Metanephros (tissue), 2 donors: ENCODE data around the gene UBA2.

- RAMPAGE, long total RNA: no peak
These were observed 1.4 kb downstream of the KCTD15 start for GRCh38 chr19:33797813-33798760.

GRCh38 chr19:33904666-33905073 lies 108.0 kb downstream of the KCTD15 start:
- RAMPAGE, long total RNA: no peak

DNA sequence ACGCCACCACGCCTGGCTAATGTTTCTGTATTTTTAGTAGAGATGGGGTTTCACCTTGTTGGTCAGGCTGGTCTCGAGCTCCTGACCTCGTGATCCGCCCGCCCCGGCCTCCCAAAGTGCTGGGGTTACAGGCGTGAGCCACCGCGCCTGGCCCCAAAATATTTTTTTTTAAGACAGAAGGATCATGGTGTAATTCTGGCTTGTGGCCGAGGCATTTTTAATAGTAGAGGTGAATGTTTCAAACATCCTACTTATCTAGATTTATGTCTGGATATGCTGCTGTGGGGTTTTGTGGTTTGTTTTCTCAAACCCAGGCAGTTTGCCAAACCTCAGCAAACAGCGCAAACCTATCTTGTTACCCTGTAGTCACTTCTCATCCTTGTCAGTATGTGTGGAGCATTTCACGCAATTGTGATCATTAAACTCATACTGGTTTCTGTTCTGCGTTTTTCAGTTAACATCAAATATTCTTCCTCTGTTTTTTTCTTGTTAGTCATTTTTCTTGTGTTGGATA lies 36.1 kb upstream of the GARRE1 start:
- RAMPAGE, long total RNA: no peak

DNA sequence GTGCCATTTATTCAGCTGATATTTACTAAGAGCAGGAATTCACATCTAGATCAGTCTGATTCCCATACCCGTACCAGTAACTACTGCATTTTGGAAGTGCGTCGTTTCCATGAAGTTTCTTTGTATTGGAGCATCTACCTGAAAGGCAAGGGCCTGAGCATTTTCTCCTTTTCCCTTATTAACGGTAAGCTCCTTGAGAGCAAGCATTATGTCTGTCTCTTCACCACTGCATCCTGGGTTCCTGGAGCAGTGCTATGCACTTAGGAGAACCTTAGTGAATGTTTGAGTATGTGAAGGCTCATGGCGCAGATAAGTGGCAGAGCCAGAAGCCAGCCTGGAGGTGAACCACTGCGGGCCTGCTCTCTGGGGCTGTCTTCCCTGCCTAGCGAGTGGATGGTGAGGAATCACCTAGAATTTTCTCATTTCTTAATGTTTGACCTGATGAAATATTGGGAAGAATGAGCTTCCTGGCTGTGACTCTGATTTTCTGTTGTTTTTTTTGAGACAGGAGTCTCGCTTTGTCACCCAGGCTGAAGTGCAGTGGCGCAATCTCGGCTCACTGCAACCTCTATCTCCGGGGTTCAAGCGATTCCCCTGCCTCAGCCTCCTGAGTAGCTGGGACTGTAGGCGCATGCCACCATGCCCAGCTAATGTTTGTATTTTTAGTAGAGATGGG lies 11.7 kb downstream of the GARRE1 start:
- RAMPAGE, long total RNA: no peak

DNA sequence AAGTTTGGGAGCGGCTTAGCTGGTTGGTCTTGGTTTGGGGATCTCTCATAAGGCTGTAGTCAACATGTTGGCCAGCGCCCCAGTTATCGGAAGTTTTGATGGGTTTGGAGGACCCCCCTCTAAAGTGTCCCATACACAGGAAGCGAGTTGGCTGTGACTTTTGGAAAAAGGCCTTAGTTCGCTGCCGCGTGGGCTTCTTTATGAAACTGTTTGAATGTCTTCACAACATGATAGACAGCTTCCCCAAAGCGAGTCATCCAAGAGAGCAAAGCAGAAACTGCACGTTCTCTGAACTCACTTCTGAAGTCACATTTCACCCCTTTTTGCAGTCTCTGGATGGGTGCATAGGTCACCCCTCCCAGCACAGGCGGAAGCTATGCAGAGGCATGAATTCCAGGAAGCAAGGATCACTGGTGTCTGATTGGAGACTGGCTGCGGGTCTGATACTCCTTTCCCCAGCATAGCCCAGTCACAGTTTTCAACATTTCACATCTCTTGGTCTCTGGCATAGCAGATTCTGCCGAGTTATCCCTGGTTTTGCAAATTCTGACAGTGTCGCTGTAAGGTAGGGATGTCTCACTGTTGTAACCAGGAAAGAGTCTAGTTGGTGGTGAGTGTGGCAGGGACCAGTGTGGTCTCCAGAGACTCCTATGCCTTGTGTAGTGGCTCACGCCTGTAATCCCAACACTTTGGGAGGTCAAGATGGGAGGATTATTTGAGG lies 10.7 kb downstream of the GPI start:
- RAMPAGE, long total RNA: no peak

- RAMPAGE, long total RNA: no peak
These were observed 18.5 kb downstream of the GPI start for GRCh38 chr19:34383391-34383934.

DNA sequence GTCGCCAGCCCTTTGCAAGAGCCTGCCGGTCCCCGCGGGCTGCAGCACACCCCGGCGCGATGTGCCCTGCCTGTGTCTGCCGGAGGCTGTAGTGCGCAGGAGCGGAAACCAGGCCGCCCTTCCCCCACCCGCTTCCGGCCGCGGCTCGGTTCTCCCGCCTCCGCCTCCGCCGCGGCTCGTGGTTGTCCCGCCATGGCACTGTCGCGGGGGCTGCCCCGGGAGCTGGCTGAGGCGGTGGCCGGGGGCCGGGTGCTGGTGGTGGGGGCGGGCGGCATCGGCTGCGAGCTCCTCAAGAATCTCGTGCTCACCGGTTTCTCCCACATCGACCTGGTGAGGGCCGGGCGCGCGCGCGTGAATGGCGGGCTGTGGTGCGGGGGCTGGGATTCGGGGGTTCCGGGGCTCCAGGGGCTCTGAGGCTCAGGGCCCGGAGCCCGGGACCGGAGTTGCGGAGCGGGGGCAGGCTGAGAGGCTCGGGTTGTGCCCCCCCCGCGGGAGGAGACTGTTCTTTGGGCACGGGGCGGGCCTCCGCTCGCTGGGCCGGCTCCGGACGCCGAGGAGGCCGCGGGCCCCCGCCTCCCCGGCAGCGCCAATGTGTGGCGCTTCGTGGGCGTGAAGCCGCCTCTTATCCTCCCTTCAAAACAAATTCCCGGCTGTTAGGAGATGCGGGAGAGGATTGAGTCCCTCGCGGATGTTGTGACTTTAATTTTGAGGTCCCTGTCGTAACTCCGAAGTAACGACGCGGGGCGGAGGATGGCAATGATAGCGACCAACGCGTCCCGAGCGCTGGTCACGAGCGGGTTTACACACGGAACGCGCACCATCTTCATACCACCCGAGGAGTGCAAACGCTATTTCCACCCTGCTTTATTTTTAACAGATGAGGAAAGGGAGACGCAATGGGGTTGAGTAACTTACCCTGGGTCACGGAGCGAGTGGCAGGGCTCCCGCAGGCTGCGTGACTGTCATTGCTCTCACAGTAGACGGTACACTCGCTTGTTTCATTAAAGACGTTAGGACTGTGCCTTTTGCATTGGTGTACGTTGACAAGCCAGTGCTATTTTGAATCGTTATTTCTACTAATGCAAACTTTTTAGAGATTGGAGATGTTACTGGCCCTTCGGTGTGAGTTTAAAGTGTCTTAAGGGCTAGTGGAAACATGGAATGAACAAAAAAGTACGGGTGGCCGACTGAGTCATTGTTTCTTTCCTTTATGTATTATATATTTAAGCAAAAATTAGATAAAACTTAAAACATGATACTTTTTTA lies at the start of gene UBA2:
Gene UBA2 (plus strand): TSS at position 141 of the 1,266 bp plus-strand sequence.
- RAMPAGE, long total RNA: no peak

DNA sequence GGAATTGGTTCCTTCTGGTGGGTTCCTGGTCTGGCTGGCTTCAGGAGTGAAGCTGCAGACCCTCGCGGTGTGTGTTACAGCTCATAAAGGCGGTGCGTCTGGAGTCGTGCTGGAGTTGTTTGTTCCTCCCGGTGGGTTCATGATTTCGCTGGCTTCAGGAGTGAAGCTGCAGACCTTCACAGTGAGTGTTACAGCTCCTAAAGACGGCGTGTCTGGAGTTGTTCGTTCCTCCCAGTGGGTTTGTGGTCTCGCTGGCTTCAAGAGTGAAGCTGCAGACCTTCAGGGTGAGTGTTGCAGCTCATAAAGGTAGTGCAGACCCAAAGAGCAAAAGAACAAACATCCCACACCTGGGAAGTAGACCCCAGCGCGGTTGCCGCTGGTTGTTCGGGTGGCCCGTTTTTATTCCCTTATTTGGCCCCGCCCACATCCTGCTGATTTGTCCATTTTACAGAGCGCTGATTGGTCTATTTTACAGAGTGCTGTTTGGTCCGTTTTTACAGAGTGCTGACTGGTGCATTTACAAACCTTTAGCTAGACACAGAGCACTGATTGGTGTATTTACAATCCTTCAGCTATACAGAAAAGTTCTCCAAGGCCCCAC lies 1.2 kb downstream of the SCGB2B2 start:
- RAMPAGE, long total RNA: no peak

DNA sequence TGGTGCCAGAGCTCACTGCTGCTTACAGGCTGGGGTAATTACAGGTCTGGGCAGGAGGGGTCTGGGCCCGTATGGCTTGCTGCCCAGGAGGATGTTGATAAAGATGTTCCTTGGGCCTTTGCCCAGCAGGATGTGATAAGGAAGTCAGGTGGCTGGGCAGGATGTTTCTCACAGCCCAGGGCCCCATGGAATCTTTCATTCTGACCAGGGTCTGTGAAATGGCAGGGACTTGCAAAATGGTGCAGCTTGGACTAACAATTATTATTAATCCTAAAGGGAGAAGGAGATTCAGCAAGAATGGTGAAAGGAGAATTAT lies 64.3 kb upstream of the ZNF599 start:
- RAMPAGE, long total RNA: no peak

DNA sequence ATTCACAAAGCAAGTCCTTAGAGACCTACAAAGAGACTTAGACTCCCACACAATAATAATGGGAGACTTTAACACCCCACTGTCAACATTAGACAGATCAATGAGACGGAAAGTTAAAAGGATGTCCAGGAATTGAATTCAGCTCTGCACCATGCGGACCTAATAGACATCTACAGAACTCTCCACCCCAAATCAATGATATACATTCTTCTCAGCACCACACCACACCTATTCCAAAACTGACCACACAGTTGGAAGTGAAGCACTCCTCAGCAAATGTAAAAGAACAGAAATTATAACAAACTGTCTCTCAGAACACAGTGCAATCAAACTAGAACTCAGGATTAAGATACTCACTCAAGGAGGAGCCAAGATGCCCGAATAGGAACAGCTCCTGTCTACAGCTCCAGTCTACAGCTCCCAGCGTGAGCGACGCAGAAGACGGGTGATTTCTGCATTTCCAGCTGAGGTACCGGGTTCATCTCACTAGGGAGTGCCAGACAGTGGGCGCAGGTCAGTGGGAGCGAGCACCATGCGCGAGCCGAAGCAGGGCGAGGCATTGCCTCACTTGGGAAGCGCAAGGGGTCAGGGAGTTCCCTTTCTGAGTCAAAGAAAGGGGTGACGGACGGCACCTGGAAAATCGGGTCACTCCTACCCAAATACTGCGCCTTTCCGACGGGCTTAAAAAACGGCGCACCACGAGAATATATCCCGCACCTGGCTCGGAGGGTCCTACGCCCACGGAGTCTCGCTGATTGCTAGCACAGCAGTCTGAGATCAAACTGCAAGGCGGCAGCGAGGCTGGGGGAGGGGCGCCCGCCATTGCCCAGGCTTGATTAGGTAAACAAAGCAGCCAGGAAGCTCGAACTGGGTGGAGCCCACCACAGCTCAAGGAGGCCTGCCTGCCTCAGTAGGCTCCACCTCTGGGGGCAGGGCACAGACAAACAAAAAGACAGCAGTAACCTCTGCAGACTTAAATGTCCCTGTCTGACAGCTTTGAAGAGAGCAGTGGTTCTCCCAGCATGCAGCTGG lies 66.6 kb upstream of the ZNF30 start:
- RAMPAGE, long total RNA: no peak

- RAMPAGE, long total RNA: no peak
These were observed 1.8 kb downstream of the ZNF792 start for GRCh38 chr19:34961923-34962925.

DNA sequence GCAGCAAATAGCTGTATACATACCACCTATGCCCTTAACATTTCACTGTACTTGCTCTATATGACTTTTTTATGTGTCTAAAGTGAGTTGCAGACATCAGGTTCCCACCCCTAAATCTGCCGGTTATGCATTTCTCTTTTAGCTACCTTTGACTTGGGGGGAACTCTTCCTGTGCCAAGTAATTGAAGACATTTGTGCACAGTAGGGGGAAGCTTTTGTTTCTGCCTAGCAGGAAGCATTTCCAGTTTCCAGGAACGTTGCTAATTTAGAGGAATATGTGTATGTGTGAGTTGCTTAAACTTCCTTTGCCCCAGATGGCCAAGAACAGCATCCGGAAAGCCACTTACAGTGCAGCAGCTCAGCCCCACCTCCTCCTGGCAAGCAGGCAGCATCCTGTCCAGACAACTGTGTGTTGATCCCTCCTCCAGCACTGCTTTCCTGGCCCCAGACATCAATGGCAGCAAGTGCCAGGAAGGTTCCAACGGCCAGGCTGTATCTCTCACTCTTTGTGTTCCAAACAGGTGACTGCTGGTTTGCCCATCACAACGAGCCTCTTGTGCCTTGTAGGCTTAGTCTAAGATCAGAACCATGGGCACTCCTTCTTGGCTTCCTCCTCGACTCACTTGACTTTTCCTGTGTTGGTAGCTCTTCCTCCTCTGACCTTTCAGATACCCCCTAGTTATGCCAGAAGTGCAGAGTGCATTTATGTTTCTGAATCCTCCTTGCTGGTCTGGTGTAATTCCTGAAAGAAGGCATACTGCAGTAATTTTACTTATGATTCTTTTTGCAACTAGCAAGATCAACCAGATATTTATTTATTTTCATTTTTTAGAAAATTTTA lies 14.6 kb upstream of the GRAMD1A start:
- RAMPAGE, long total RNA: no peak

DNA sequence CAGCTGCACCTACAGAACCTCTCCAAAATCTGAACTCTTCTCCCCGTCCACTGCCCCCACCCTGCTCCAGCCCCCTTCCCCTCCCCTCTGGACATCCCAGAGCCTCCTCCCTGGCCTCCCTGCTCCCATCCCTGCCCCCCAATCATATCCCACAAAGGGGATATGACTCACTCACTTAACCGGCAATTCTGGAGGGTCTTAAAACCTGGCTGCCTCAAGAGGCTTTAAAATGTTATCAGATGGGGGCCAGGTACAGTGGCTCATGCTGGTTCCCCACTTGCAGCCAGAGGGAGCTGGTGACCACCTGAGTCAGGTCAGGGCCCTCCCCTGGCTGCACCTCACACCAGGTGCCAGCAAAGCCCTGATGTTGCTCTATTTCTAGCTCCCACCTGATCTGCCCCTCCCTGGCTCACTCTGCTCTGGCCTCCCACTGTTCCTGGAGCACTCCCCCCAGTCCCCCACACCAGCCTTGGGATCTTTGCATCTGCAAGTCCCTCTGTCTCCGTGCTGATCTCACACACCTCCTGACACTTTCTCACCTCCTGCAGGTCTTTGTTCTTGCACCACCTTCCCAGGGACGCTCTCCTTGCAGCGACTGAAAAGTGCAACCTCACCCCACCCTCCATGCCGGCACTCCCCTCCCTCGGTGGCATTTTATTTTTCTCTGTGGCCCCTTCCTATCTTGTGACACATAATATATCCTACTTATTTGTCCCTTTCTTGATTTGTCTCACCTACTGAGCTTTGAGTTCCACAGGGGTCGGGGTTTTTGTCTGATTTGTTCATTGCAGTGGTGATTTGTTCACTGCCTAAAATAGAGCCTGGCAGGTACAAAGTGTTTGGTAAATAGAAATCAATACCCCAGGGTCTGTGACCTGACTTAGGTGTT lies 14.3 kb downstream of the HPN start:
- RAMPAGE, long total RNA: no peak

DNA sequence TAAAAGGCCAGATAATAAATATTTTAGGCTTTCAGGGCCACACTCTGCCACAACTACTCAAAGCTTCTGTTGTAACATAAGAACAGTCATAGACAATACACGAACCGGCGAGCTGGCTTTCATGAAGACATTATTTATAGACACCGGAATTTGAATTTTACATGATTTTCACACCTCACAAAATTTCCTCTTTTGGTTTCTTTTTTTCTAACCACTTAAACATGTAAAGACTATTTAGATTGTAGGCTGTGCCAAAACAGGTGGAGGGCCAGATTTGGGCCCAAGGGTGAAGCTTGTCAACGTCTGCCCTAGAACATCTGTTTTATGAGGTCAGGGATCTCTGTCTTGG lies 29.7 kb upstream of the FXYD3 start:
- RAMPAGE, long total RNA: no peak

DNA sequence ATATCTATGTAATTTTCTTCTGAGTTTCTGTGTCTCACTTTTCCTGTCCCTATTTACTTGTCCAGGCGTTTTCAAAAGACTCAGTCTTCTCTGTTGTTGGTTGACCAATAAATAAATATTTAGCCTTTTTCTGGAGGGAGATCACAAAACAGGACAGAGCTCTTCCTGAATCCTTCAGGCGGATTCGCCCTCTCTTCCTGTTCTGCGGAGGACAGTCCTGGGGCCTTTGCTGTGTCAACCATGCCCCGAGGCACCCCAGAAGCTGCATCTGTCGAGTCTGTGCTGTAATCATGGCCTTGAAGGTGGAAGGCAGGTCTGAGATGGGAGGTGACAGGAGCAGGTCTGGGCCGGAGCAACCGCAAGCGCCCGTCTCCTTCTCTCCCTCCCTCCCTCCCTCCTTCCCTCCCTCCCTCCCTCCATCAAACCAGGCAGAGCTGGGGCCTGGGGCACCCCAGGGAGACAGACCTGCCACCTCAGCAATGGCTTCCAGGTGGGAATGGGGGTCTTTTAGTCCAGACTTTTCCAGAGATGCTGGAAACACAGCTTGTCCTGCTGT lies 4.7 kb upstream of the FXYD3 start:
- RAMPAGE, long total RNA: no peak

DNA sequence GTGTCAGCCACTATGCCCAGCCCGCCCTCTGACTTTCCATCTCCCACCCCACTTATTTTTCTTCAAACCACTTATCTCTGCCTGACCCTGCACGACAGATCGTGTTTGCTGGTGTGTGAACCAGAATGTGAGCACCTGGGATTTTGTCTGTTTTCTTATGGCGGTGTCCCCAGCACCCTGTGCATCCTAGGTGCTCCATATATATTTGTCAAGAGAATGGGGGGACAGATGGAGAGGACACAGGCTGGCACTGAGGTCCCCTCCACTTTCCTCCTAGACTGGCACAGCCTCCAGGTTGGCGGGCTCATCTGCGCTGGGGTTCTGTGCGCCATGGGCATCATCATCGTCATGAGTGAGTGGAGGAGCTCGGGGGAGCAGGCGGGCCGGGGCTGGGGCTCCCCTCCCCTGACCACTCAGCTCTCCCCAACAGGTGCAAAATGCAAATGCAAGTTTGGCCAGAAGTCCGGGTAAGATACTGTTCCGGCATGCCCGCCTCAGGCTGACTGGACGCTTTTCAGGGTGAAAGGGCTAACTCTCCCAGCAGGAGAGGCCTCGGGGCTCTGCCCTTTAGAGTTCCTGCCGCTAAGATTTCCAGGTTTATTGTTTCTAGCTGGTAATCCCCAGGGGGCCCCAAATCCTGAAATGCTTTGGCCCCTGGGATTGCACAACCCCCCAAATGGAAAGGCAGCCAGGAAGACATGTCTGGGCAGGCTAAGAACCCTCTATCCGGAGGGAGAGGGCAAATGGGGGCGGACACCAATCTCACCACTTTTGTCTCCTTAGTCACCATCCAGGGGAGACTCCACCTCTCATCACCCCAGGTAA lies 7.1 kb downstream of the FXYD3 start:
- RAMPAGE, long total RNA: no peak

GRCh38 chr19:35169102-35170005 lies 14.8 kb downstream of the FXYD5 start:
- RAMPAGE, long total RNA: no peak

- RAMPAGE, long total RNA: no peak
These were observed 6.6 kb upstream of the USF2 start for GRCh38 chr19:35261787-35263005.

- RAMPAGE, long total RNA: no peak
These were observed 4.1 kb upstream of the USF2 start for GRCh38 chr19:35264567-35265252.

GRCh38 chr19:35268233-35268317 lies 687 bp upstream of the USF2 start:
- RAMPAGE, long total RNA: no peak